Bronchus fibroblast of lung (primary cell): Measurements from ENCODE around the gene SCN4B.

- RAMPAGE, long total RNA = no peak
These were observed at the start of gene SCN4B for GRCh38 chr11:118152604-118153114. TSS of gene SCN4B (minus strand) at chr11:118152823.

DNA sequence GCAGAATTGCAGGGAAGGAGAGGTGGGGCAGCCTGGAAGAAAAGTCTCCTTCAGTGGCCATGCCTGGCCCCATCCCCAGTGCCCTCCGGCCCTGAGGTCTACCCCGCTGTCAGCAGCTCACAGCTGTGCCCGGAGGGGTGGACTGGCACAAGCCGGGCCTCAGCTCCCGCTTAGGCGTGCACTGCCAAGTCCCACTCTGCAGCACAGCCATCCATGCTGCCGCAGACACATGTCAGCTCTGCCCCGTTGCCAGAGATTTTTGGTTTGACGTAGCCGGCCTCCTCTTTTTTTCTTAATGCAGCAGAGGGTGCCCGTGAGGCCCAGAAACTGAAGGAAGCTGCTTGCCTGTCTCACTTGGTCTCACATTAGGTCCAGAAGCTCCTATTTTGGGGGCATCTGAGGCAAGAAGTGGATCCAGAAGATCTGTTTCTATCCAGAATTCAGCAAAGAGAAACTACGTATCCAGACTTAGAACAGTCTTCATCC is 4.0 kb upstream of the SCN2B start:
- RAMPAGE, long total RNA = no peak

DNA sequence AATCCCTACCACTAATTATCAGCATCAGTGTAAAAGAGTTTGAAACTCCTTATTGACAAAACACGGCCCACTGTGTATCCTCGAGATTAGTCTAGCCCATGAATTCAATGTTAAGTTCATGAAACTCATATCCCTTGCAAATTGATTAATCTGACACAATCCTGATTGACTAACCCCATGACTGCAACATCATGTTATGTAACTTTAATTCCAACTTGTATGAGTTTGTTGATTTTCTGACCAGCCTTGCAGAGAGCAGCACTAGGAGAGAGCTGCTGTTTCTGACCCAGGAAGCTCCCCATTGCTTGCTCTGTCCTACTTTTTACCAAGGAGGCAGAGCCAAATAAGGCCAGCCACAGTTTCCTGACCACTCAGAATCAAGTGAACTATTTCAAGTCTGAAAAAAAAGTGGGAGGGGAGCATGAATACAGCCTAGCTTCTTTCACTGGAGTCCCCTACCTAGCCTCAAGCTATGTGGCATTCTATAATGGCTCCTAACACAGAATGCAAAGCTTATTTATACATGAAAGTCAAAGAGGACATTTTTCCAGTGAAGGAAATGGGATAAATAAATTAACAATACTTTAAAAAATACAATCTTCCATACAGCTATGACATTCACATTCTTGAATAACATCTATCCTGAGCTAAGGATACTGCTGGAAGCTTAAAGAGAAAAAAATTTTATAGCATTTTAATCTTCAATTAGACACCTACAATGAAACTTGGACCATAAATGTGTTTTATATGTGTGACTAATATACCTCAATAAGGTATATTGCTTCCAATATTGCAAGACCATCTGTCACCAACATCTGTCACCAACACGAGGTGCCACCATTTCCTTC is 13.1 kb downstream of the MPZL3 start:
- RAMPAGE, long total RNA = no peak

DNA sequence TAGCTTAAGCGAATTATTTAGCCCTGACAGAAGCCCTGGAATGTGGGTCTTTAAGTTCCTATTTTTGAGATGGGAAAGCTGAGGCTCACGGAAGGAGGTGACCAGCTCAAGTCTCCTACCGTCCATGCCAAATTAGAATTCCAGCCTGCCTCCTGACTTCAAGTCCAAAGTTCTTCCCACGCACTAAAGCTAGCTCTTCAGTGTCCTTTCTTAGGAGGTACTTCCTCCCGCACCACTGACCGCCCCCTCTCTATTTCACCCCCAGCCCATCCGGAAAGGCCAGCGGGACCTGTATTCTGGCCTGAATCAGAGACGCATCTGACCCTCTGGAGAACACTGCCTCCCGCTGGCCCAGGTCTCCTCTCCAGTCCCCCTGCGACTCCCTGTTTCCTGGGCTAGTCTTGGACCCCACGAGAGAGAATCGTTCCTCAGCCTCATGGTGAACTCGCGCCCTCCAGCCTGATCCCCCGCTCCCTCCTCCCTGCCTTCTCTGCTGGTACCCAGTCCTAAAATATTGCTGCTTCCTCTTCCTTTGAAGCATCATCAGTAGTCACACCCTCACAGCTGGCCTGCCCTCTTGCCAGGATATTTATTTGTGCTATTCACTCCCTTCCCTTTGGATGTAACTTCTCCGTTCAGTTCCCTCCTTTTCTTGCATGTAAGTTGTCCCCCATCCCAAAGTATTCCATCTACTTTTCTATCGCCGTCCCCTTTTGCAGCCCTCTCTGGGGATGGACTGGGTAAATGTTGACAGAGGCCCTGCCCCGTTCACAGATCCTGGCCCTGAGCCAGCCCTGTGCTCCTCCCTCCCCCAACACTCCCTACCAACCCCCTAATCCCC is 10.9 kb downstream of the CD3E start:
- RAMPAGE, long total RNA = no peak

DNA sequence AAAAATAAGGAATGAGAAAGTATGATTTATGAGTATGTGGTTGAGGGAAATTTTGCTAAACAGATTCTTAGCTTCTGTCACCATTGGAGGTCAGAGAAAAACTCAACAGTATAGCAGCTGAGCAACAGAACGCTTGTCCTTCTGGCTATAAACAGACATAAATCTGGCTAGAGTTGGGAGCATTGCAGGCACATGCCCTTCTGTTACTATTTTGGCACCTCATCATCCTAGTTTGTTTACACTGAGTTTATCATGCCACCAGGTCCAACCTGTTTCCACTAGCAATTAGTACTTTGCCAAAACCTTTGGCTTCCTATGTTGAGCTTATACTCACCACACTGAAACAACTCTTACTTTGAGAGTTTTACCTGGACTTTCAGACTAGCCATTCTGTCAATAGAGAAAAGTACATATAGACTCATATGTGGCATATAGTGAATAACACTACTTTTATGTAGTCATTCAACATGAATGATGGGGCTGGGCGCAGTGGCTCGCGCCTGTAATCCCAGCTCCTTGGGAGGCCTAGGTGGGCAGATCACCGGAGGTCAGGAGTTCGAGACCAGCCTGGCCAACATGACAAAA is 7.0 kb downstream of the UBE4A start:
- RAMPAGE, long total RNA = no peak

DNA sequence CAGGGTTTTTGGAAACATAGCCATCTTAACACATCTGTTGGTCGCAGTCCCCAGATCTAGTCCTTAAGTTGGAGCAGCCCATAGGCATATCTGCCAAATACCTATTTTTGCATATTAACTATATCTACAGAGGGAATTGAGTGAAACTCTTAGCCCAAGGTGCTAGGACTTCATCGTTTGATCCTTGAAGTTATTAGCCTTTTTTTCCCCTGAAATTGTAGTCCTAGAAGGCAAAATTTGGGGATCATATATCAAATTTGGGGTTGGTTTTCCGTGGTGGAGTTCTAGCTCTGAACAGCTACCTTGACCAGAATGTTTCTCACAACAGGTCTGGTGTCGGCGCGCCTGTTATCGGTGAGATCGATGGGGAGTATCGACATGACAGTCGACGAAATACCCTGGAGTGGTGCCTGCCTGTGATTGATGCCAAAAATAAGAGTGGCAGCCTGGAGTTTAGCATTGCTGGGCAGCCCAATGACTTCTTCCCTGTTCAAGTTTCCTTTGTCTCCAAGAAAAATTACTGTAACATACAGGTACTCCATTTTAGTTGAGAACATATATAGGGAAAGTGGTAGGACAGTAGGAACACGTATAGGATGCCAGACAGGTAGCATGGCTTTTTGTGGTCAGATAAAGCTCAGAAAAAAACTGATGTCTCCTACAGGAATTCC is 9.9 kb upstream of the PHLDB1 start:
- RAMPAGE, long total RNA = no peak

- RAMPAGE, long total RNA = no peak
These were observed 1.9 kb downstream of the PHLDB1 start for GRCh38 chr11:118609290-118609781.

- RAMPAGE, long total RNA = no peak
These were observed 21.4 kb downstream of the TREH start for GRCh38 chr11:118658084-118658459.

GRCh38 chr11:118715098-118716111 is 36.0 kb upstream of the TREH start:
- RAMPAGE, long total RNA = no peak

GRCh38 chr11:118747347-118748014 is 43.5 kb downstream of the DDX6 start:
- RAMPAGE, long total RNA = no peak

- RAMPAGE, long total RNA = no peak
These were observed 29.4 kb upstream of the DDX6 start for GRCh38 chr11:118820342-118820864.

DNA sequence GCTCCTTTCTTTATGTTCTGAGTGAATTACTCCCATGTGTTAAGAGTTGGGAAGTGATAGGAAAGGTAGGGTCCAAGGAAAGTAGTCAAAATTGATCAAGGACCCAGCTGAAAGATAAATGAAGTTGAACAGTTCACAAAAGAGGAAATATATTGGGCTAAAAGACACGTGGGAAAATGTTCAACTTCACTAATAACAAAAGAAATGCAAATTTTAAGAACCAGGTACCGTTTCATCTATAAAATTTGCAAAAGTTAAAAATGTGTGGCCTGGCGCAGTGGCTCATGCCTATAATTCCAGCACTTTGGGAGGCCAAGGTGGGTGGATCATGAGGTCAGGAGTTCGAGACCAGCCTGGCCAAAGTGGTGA is 32.0 kb upstream of the DDX6 start:
- RAMPAGE, long total RNA = no peak

GRCh38 chr11:118872249-118873063 is 11.2 kb upstream of the CXCR5 start:
- RAMPAGE, long total RNA = no peak

DNA sequence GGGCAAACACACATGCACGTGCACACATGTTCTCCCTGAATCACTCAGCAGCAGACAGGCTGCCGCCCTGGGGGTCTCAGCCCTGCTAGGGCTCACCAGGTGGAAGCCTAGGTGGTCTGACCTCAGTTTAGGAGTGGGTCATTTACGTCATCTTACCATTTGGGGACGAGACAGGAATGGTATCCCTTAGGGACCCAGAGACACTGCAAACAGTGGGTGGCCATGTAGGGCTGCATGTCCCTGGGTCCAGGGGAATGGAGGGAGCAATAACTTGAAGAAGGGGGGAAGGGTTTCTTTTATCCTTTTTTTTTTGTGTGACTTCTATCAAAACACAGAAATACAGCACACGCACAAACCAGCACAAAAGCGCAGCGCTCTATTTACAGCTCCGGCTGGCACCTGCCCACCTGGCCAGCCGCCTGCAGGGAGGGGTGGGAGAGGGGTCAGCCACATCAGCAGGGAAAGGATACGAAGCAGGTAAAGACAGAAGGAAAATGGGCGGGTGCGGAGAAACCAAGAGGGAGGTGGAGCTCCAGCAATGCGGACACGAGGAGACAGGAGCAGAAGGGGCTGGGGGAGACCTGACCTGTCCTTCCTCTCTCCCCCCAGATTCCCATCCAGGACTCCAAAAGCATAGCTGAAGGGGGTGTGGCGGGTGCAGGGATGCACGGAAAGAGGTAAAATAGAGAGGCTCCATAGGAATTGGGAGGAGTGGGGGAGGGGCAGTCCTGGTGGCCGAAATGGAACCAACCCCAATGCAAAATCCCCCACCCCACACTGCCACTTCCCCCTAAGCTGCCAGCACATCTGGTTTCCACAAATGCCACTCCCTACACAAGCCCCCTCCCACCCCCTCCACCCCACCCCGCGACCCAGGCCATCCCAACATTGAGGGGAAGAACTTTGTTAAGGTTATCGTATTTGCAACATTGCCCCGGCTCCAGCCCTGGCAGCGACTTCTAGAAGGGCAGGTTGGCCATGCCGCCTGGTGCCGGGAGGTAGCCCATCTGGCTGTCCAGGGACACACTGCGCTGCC is 14.1 kb downstream of the CXCR5 start:
- RAMPAGE, long total RNA = no peak

DNA sequence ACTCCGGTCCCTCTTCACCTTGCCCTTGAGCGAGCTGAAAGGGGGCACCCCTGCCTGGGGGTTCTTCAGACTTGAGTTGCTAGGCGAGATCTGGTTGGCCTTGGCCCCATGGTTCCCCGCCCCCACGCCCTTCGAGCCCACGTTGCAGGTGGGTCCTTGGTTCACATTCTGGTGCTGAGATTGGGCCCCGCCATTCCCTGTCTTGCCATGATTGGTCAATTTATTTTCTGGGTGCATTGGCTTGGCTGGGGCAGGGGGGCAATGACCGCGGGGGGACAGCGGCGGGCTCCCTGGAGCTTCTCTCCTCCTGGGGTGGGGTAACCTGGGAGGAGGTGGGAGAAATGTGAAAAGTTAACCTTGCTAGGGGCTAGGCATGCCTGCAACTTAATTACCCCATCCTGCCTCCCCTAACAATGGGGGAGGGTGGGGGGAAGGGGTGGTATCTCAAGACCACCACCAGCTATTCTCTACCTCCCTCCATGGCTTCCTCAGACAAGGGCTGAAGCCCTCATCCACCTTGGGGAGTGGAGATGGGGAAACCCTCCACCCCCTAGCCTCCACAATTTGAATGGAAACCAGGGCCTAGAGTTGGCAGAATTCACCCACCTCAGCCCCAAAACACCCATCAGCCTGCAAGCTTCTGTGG is 17.3 kb downstream of the BCL9L start:
- RAMPAGE, long total RNA = no peak

DNA sequence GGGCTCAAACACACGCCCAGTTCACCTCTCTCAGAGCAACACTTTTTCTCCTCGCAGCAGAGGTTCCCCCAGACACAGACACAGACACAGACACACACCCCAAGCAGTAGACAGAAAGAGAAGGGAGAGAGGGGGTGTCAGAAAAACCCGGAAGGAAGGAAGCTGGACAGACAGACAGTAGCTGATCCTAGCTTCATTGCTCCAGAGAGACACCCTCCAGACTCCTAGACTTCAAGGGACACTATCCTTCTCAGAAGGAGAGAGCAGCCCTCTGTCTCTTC is 1.5 kb downstream of the BCL9L start:
- RAMPAGE, long total RNA = no peak

- RAMPAGE, long total RNA = no peak
These were observed 8.7 kb downstream of the FOXR1 start for GRCh38 chr11:118980247-118980733.

- RAMPAGE, long total RNA = no peak
These were observed 2.2 kb upstream of the VPS11 start for GRCh38 chr11:119065420-119065786.

DNA sequence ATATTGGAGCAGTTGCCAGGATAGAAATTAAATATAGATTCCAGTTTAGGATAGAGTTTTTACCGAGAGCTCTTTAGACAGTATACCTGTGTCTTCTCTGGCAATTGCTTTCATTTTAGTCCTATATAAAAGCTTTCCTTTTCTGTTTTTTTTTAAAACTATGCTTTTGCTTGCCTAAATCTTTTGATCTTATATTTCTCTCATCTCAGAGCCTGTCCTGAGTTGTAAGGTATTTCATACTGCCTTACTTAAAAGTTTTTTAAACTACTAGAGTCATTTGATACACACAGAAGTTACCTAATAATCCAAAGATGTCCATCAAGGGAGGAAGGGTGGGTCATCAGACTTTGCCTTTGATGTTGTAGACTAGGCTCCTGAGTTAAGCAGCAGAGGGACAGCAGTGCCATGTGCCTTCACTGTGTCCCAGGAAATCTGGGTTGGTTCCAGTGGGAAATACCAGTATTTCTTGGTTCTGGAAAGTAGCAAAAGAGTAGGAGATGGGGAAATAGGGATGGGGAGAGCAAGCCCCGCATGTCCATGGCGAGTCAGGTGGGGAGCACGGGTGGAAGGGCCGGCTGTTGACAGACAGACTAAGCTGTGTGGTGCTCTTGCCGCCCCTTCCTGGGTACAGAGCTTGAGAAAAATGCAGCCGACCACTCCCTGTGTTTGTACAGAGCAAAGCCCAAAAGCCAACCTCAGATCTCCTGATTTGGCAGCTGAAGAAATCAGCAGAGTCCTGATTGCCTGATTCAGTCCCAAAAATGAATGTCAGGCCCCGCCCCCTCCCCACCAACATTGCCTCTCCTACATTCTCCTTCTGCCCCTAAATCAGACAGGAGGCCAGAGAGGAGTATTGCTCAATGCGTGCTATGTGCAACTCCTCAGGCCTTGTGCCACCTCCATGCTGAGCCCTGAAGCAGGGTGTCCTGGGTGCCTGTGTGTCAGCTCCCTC is 11.0 kb downstream of the MCAM start:
- RAMPAGE, long total RNA = no peak

- RAMPAGE, long total RNA = no peak
These were observed 1.9 kb upstream of the MCAM start for GRCh38 chr11:119318554-119319434.